Parietal lobe (tissue), 2 donors: ENCODE measurements around the gene TMTC4.

- RAMPAGE, long total RNA, result no peak
These were observed 211.9 kb downstream of the GGACT start for GRCh38 chr13:100376493-100377224.

- RAMPAGE, long total RNA, result no peak
These were observed 195.8 kb downstream of the GGACT start for GRCh38 chr13:100392520-100393357.

DNA sequence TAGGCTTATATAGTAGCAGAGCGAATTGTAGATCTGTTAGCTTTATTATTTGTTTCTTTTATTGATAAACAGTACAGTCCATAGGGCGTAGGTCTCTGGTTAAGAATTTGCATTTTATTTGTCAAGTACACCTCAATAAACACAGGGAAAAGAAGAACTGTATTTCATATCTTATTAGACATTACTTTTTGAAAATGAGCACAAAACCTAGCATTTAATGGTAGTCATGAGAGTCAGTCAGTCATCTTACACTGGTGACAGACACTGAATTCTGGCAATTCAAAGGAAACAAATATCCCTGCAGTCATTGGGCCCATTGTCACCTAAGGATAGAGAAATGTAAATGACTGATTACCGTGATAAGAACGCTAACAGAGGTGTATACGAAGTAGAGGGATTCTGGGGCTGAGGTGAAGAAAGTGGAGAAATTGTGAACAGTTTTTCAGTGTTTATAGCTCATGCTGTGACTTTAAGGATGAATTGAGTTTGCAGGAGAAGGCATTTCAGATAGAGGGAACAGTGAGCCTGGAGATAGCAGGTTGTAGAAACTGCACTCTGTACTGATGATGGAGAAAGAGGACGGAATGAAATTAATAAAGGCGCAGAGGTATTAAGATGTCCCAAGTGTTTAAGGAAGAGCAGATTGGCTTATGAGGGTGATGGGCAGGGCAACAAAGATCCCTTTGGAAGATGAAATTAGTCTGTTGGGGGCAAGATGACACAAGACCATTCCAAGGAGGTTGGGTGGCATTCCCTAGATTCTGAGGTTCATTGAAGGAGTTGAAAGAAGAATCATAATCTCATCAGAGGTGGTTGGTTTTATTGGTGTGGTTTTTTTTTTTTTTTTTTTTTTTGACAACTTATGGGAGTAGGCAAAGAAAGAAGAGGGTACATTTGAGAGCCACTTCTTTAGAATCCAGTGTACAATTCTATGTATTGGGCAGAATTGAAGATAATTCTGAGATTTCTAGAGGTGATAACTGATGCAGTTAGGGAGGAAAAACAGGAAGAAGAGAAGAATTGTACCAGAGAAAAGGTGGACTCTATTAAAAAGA is 125.8 kb downstream of the GGACT start:
- RAMPAGE, long total RNA, result no peak

DNA sequence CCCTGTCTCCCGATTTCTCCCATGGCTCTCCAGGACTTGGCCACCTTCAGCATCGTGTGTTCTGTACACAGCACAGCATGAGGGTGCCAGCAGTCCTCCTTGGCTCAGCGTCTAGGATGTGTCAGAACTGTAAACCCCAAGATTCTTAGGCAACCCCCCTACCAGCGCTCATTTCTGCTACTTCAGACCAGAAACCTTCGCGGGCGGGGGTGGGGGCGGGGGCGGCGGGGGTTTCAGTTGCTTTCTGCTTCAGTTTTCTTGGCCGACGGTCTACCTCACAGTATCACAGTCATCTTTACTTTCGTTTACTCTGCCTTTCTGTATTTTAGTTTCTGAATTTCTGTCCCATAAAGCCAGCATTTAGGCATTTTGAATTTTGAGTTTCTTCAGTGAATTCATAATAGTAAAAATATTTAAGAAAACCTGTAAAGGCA is 82.4 kb downstream of the GGACT start:
- RAMPAGE, long total RNA, result no peak

- RAMPAGE, long total RNA, result no peak
These were observed at the start of gene TMTC4 for GRCh38 chr13:100674305-100674983. TMTC4 (minus strand) TSS chr13:100674795.

GRCh38 chr13:101706530-101707298 is 210.0 kb downstream of the FGF14 start:
- RAMPAGE, long total RNA, result no peak

GRCh38 chr13:102012526-102013037 is 95.8 kb upstream of the FGF14 start:
- RAMPAGE, long total RNA, result no peak

GRCh38 chr13:102681999-102682525 is 12.8 kb downstream of the METTL21C start:
- RAMPAGE, long total RNA, result no peak

GRCh38 chr13:104391979-104392294 is 1073.9 kb upstream of the DAOA start:
- RAMPAGE, long total RNA, result no peak

- RAMPAGE, long total RNA, result no peak
These were observed 159.2 kb downstream of the EFNB2 start for GRCh38 chr13:106376229-106376786.

- RAMPAGE, long total RNA, result no peak
These were observed 43.3 kb downstream of the EFNB2 start for GRCh38 chr13:106492103-106492703.

DNA sequence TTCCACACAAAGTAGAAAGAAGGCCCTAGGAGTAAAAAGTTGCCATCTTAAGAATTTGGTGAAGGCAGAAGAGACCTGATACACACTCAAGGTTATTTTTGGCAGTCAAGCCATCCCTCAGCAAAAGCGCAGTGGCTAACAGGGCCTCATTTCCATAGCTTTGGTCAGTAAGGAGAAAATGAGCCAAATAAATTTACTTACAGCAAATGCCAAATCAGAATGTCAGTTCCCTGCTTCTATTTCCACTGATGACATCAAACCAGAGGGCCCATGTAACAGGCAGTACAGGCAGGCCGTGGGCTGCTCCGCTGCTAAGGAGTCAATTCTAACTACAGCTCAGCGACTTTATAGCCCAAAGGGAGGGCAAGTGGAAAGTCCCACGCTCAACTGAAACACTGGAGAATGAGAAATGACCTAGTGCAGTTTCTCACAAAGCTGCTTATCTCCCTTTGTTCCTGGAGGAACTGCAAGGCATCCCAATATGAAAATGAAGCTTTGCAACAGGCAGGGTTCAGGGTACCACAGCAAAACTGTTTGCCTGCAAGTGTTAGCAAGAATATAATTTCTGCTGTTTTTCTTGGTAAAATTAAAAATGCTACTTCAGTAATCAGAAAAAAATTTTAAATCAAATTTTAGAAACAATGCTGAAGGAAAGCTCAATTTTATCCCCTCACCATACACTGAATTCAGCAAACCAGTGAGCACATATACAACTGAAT is 6.1 kb downstream of the ARGLU1 start:
- RAMPAGE, long total RNA, result no peak

DNA sequence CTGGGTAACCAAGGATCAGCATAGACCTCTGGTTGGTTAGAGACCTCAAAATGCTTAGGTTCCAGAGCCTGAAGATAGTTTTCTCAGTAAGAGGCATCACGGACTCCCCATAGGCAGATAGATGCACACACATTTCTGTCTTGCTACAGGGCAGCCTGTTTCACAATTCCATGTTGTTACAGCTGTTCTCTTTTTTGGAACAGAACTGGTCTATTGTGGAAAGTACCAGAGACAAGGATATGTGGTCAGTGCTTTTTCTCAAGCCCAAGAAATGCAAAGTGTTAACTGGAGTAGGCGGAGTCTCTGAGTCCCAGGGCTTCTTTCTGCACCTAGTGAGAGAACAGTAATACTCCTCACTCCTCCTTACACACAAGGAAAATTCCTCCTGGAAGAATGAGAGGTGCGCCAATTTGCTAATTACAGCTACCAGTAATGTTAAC is 141.5 kb upstream of the ARGLU1 start:
- RAMPAGE, long total RNA, result no peak

GRCh38 chr13:107401721-107402304 is 465.5 kb downstream of the NALF1 start:
- RAMPAGE, long total RNA, result no peak

- RAMPAGE, long total RNA, result no peak
These were observed 416.3 kb downstream of the NALF1 start for GRCh38 chr13:107450824-107451516.

- RAMPAGE, long total RNA, result no peak
These were observed 133.7 kb upstream of the NALF1 start for GRCh38 chr13:108001001-108001370.

GRCh38 chr13:108496674-108497274 is 132.6 kb upstream of the MYO16 start:
- RAMPAGE, long total RNA, result no peak

GRCh38 chr13:108704786-108705567 is 75.6 kb downstream of the MYO16 start:
- RAMPAGE, long total RNA, result no peak

GRCh38 chr13:108886379-108886991 is 257.1 kb downstream of the MYO16 start:
- RAMPAGE, long total RNA, result no peak

DNA sequence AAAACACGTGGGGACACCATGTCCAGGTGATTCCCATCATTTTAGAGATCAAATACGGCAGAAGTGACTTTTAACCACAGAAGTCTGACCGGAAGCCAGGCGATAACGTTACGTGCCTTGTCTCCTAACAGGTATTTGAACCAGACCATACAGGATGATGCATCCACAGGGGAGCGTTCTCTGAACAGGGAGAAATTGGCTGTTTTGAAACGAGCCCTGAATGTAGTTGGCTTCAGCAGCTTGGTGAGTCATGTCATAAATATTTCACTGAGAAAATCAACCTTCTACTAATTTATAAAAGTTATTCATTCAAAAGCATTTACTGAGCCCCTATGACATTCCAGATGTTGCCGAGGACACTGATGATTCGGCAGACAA is 328.1 kb downstream of the MYO16 start:
- RAMPAGE, long total RNA, result no peak